Natural killer cell (primary cell): ENCODE results near the genes PRKACG, KLF9 and C9orf57.

DNA sequence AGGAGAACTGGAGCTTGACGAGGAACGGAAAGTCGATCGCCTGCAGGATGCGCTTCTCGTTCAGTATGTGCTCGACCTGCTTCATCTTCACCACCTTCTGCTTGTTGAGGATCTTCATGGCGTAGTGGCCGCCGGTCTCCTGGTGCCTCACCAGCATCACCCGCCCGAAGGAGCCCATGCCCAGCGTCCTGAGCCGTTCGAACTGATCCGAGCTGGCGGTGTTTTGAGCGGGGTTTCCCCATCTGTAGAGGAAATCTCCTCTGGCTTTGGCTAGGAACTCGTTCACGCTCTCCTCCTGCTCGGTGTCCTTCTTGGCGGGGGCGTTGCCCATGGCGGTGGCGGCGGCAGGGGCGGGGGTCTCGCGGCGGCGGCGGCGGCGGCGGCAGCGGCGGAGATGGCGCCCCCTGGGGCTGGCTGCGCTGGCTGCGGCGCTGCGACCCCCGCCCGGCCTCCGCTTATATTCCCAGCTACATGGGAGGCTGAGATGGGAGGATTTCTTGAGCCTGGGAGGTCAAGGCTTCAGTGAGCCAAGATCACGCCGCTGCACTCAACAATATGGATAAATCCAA lies at the start of gene PRKACG:
TSS of gene PRKACG (minus strand) at position 352 of the 569 bp plus-strand sequence.
- PRO-cap = no peak

DNA sequence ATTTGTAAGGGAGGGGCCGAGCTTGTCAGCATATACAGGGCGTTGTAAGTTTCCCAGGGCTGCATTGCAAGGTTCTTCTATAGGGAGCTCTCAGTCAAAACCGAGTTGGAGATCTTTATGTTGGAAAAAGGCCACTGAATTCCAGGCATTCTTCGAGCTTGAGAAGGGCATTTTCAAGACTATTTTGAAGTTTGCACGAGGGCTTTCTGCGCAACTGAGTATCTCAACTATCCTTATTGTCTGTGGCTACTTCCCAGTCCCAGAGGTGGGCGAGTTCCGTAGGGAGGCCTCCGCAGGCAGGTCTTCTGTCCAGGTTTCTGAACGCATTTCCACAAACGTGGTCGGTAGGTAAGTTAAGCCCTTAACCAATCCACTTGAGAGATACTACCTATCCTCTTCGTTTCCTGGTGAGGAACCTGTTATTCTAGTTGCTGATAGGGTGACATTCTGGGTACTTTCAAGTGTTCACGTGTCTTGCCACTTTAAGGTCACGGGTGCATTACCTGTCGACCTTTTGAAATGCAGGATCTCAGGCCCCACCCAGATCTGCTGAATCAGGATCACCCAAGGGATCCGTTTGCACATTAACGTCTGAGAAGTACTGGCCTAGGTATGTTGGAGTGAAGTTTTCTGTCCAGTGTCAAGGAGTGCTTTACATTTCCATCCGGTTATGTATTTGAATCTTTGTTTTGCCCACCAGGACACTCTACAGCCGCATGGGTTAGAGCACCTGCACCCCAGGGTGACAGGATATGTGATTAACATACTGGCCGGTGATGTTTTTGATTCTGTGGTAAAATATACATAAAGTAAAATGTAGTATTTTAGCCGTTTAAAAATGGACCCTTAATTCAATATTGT lies 51.3 kb upstream of the TJP2 start:
- PRO-cap = no peak

DNA sequence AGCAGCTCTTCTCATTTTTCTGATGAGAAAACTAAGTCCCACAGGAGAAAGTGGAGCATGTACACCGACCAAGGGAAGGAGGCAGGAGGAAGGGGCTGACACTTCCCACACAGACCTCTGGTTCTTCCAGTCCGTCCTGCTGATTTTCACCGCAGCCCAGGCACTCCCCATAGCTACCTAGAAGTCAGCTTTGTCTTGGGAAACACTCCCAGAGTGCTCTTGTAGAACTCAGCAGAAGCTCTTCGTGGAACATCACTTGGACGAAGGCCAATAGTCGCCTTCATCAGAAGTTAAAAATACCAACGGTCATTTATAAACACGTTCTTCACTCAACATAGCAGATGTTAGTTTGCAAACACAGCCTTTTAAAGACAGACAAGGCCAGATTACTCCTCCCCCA lies 28.9 kb upstream of the ENTREP1 start:
- PRO-cap = no peak

GRCh38 chr9:69326305-69326729 lies 1.3 kb downstream of the ENTREP1 start:
- PRO-cap = no peak

- PRO-cap = no peak
Observed at GRCh38 chr9:69376617-69376958, 51.6 kb downstream of the ENTREP1 start.

- PRO-cap = no peak
Observed at GRCh38 chr9:69470327-69470632, 145.3 kb downstream of the ENTREP1 start.

GRCh38 chr9:69632554-69633136 lies 39.5 kb downstream of the APBA1 start:
- PRO-cap = no peak

GRCh38 chr9:69671262-69671685 lies 897 bp downstream of the APBA1 start:
- PRO-cap = no peak

DNA sequence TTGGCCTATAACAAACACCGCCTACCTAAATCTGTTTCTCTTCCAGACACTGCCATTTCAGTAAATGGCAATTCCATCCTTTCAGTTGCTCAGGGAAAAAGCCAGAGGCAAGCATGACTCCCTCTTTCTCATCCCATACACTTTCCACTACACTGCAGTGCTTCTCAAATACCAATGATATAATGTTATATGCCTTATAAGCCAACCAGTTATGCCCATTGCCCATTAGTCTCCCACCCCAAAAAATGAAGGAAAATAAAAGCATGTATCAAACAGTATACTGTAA lies 18.6 kb downstream of the PTAR1 start:
- PRO-cap = no peak

GRCh38 chr9:69758901-69759236 lies 942 bp downstream of the PTAR1 start:
- PRO-cap = unidirectional peak, plus-strand start at chr9:69759127

DNA sequence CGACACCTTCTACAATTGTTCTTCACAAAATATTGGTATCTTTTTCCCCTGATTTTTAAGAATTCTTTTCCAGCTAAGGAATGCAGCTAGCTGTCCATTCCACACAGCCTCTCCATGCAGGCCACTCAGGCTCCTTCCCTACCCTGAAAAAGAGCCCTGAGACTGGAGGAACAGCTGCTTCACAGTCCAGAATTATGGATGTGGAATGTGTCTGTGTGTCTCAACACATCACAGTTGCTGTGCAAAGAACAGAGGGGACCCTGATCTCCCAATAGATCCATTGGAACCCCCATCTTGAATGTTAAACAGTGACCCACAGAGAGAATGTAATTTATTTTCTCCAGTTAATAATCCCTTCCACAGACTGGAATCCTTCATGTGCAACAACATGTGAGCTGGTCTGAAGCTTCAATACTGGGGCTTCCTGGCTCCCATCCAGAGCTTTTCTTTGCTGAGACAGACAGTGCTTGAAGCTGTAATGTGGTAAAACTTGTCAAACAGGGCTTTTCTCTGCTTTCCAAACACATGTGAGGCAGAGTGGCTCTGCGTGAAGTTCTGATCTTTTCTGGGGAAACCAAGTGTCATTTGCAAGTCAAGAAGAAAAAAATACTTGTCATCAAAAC lies 53.3 kb upstream of the SMC5 start:
- PRO-cap = no peak

GRCh38 chr9:70282381-70282641 lies 23.5 kb downstream of the SMC5 start:
- PRO-cap = no peak

- PRO-cap = no peak
Observed at GRCh38 chr9:70405102-70405768, 9.2 kb downstream of the KLF9 start.

GRCh38 chr9:70414246-70414721 lies at the start of gene KLF9:
Gene KLF9, minus strand, starts transcription at chr9:70414657.
- PRO-cap = no peak

- PRO-cap = no peak
Observed at GRCh38 chr9:70421480-70422246, 7.2 kb upstream of the KLF9 start.

DNA sequence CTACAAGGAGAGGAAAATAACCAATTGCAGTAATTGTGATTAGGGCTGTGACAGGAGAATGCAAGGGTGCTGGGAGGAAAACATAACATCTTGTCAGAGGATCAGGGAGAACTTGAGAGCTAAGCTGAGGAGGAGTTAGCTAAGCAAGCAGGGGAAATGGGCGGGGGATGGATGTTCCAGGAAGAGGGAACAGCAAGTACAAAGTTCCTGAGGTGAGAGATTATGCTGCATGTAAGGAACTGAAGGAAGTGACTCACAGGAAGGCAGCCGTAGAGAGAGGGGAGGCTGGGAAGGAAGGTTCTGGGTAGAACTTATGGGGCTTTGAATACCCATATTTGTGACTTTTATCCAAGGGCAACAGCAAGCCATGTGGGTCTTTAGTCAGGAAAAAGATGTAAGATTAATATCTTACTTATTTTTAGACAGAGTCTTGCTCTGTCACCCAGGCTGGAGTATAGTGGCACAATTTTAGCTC lies 24.1 kb upstream of the KLF9 start:
- PRO-cap = no peak

DNA sequence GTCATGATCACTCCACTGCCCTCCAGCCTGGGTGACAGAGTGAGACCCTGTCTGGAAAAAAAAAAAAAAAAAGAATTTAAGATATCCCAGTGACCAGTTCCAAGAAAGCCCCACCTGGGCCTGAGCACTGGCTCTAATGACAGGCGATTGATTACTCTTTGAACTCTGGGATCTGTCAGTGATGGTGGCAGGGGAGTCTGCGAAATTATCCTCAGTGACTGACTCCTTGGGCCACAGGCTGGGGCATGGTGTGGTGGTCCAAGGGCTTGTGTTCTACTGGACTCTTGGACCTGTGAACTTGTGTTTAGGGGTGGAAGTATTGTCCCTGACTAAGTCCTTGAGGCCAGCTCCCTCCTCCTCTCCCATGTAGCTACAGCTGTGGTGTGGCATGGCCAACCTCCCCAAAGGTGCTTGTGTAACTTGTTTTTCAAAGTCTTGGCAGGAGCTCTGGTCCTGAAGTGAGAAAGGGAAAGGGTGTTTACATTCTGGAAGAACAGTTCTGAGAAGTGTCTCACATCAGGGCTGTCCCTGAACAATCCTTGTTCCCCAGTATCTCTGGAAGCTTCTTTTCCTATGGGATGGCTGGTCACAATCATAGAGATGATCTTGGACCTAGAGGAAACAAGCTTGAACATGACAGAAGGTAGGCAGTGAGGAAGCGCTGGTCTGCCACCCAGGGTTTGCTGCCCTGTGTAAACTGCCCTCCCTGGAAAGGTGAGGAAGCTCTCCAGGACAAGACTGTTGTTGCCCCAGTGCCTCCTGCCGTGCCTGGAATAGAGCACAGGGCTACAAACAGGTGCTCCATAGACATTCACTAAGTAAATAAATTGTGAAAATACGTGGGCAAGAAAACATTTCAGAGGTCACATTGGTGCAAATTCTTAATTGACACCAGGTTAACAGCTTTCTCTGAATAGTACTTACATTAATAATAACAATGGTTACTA lies 64.6 kb upstream of the KLF9 start:
- PRO-cap = no peak

DNA sequence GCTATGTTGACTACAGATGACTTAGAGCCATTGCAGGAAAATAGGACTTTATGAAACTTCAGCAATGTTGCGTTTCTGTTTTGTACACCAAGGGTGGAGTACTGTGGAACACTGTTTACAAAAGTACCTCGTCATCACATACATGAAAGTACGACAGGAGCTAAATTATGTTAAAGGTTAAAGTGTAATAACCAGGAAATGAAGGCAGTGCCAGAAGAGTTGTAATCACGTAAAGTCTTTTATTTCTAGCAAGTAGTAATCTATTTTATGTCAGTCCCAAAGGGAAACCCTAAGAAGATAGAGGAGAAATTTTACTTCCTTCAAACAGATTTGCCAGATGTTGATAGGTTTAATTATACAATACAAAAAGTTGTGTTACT lies 50.9 kb downstream of the C9orf85 start:
- PRO-cap = no peak

GRCh38 chr9:72042398-72042993 lies 17.9 kb downstream of the C9orf57 start:
- PRO-cap = no peak

- PRO-cap = no peak
Observed at GRCh38 chr9:72060492-72060863, at the start of gene C9orf57. Gene C9orf57, minus strand, starts transcription at chr9:72060613.